Heart left ventricle (tissue), 7 donors: ENCODE data around the genes TRMT11, CENPW and L3MBTL3.

DNA sequence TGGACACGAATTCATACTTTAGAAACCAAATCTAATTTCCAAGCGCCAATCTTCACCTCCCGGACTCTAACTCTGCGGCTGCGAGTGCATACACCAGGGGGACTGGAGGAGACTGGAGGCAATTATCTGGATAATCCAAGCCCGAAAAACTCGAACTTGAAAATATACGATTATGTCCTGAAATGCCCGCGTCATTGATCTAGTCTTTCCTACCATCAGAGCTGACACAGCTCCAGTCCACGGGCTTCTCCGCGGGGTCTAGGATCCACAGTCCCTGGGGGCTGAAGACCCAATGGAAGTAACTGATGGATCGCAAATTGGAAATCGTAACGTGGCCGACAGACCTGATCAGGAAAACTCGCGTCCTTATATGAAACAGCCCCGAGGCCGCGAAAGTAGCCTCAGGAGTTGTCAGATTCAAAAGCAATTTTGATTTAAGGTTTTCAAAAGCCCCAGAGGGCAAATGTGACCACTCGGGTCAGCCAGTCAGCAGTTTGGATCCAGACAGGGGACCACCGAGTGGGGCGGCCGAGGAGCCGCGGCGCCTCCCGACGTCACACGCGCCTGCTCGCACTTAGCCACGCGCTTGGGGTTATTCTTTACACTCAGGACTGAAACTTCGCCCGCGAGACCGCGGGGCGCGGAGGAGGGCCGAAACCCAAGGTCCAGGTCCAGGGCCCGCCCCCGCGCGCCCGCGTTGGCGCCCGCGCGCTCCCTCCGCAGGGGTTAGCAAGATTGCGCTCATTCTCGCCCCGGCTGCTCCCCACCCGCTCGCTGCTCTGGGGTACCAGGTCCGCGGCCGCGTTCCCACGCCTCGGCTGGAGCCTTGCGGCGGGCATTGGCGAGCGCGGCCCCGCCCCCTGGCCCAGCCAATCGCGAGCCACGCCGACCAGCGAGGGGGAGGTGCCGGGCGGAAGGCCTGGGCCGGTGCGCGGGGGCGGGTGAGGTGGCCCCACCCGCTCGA is 535 bp upstream of the HEY2 start:
- PRO-cap, 6 experiments = peak in 6 of 6 experiments; most common plus-strand start position 602 of the sequence (in 3); most common minus-strand start position 781 of the sequence (in 6)
- RAMPAGE, long total RNA, 2 experiments = start-site peak on the minus strand in 1 of 2 experiments, centred at positions 407 to 576 of the sequence, 24 to 30 reads per replicate
- RRBS = 2% methylated on average over 6 of the region's 85 CpGs

- PRO-cap, 6 experiments = peak in 2 of 6 experiments; most common minus-strand start chr6:125752805 (in 2)
- RAMPAGE, long total RNA, 2 experiments = no peak in any of the 2 experiments
- RRBS = no CpG with 5 or more reads among the region's 2 CpGs
Measured at GRCh38 chr6:125752713-125753098, 3.3 kb downstream of the HEY2 start.

DNA sequence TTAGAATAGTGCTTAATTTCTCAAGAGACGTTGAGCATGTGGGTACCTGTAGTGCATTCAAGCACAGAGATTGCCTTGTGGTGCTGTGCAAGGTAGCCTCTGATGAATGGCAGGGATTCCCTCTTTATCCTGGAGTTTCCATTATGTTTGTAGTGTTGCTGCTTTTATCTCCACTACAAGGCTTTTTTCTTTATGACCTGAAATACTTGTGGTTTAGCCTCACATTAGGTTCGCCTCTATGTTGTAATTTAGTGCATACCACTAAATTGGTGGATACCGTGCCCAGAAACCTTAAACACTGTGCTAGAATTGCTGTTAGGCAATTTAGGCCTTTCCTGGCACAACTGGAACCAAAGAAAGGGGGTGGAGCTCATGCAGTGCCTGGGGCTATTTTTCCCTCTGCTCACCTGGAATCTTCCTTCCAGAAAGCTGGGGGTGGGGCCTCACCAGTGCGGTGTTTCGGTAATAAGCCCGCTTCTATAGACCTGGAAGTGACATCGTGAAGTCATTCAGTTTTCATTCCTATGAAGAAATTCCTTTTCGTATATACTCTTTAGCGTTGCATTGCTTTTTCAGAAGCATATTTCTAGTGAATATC is 76.8 kb downstream of the NCOA7 start:
- PRO-cap, 6 experiments = no peak in any of the 6 experiments
- RAMPAGE, long total RNA, 2 experiments = no peak in any of the 2 experiments
- RRBS = no CpG with 5 or more reads among the region's 9 CpGs

GRCh38 chr6:125986044-125987021 is at the start of gene TRMT11:
Gene TRMT11 (plus strand): TSS chr6:125986540.
- PRO-cap, 6 experiments = peak in 6 of 6 experiments; most common plus-strand start chr6:125986453 (in 3); most common minus-strand start chr6:125986477 (in 4)
- RAMPAGE, long total RNA, 2 experiments = start-site peak on the plus strand in 2 of 2 experiments, at chr6:125986453-125986541 at its widest, 193 to 197 reads per replicate
- RRBS = under 1% methylated on average over 11 of the region's 55 CpGs

GRCh38 chr6:126047410-126047821 is 61.1 kb downstream of the TRMT11 start:
- PRO-cap, 6 experiments = no peak in any of the 6 experiments
- RAMPAGE, long total RNA, 2 experiments = no peak in any of the 2 experiments
- RRBS = no CpG with 5 or more reads among the region's 10 CpGs

GRCh38 chr6:126076907-126077771 is 90.8 kb downstream of the TRMT11 start:
- PRO-cap, 6 experiments = no peak in any of the 6 experiments
- RAMPAGE, long total RNA, 2 experiments = no peak in any of the 2 experiments
- RRBS = no CpG with 5 or more reads among the region's 4 CpGs

GRCh38 chr6:126337223-126337812 is 2.6 kb upstream of the CENPW start:
- PRO-cap, 6 experiments = no peak in any of the 6 experiments
- RAMPAGE, long total RNA, 2 experiments = no peak in any of the 2 experiments
- RRBS = no CpG with 5 or more reads among the region's 4 CpGs

DNA sequence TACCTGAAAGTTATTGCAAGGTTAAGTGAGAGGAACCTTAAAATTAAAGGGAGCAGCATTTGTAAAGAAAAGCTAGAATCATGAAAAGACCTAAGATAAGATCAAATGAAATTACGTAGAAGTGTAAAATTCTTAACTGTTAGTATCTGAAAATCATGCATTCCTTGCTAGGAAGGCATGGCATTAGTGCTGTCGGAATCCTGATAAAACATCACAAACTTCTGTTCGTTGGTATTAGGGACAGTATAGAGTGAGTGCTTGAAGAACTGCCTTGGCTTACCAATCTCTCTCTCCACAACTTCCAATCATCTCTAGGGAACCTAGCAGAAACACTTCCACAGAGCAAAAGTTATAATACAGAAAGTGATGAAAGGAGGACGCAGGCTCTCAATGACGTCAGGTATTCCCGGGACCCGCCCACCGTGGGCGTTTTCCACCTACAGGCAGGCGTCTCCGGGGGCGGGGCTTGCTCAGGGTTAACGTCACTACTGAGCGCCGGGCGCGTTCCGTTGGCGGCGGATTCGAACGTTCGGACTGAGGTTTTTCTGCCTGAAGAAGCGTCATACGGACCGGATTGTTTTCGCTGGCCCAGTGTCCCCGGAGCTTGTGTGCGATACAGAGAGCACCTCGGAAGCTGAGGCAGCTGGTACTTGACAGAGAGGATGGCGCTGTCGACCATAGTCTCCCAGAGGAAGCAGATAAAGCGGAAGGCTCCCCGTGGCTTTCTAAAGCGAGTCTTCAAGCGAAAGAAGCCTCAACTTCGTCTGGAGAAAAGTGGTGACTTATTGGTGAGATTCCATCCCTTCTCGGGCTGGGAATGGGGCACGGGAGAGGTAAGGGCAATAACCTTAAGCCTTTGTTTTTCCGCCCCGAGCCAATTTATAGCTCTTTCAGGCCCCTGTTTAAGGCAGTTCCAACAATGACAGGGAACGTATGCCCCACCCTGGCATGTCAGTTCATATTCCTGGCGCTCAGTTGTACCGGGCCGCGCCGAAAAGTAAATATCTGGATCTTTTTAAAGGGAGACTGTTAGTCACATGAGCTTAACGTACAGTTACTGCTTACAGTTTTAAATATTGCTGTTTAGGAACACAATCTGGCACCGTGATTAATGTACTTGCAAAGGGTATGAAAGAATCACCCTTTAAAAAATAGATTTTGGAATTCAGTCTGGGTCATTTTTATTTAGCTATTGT is at the start of gene CENPW:
Gene CENPW, plus strand, starts transcription at position 504 of the 1,196 bp plus-strand sequence.
- PRO-cap, 6 experiments = peak in 3 of 6 experiments; most common plus-strand start position 485 of the sequence (in 3)
- RAMPAGE, long total RNA, 2 experiments = no peak in any of the 2 experiments
- RRBS = 2% methylated on average over 20 of the region's 49 CpGs

DNA sequence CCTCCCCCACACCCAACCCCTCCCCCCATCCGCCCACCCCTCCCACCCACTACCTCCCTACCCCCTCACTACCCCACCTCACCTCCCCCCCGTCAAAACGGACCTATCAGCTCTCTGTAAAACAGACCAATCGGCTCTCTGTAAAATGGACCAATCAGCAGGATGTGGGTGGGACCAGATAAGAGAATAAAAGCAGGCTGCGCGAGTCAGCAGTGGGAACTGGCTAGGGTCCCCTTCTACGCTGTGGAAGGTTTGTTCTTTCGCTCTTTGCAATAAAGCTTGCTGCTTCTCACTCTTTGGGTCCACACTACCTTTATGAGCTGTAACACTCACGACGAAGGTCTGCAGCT is 37.0 kb upstream of the ECHDC1 start:
- PRO-cap, 6 experiments = no peak in any of the 6 experiments
- RAMPAGE, long total RNA, 2 experiments = no peak in any of the 2 experiments
- RRBS = no CpG with 5 or more reads among the region's 10 CpGs

GRCh38 chr6:127516323-127516815 is 57.2 kb upstream of the KIAA0408 start:
- PRO-cap, 6 experiments = no peak in any of the 6 experiments
- RAMPAGE, long total RNA, 2 experiments = no peak in any of the 2 experiments
- RRBS = 2% methylated on average over 15 of the region's 26 CpGs

GRCh38 chr6:128222360-128222946 is 297.9 kb downstream of the PTPRK start:
- PRO-cap, 6 experiments = no peak in any of the 6 experiments
- RAMPAGE, long total RNA, 2 experiments = no peak in any of the 2 experiments
- RRBS = no CpG with 5 or more reads among the region's 5 CpGs

GRCh38 chr6:128505459-128505678 is 15.0 kb downstream of the PTPRK start:
- PRO-cap, 6 experiments = no peak in any of the 6 experiments
- RAMPAGE, long total RNA, 2 experiments = no peak in any of the 2 experiments
- RRBS = no CpG with 5 or more reads among the region's 2 CpGs

- PRO-cap, 6 experiments = no peak in any of the 6 experiments
- RAMPAGE, long total RNA, 2 experiments = no peak in any of the 2 experiments
- RRBS = 96% methylated on average over 4 of the region's 7 CpGs
Measured at GRCh38 chr6:128508953-128509337, 11.5 kb downstream of the PTPRK start.

DNA sequence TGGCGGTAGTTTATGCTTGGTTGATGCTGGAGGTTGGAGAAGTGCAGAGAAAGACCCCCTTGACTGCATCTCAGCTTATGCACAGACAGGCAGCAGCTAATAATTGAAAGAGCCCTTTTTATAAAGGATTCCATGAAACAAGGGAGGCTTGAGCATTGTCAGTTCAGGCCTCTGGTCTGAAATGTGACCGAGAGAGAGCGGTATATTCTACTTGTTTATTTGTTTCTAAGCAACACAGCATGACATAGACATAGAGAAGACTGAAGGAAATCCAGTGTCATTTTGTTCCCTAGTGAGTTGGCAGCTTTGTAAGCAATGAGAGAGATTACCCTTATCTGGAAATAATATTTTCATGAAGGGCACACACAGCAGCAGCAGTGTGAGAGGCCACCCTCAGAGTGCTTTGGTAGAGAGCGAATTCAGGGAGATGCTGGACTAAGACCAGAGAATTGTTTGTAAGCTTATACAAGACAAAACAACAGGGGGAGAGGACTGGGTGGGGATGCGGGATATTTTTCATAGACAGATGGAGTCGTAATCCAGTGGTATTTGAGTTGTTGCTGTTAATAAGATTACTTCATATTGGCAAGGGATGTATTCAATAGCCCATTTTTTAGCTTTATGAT is 34.6 kb upstream of the LAMA2 start:
- PRO-cap, 6 experiments = peak in 3 of 6 experiments; most common plus-strand start position 396 of the sequence (in 2); most common minus-strand start position 178 of the sequence (in 2)
- RAMPAGE, long total RNA, 2 experiments = no peak in any of the 2 experiments
- RRBS = no CpG with 5 or more reads among the region's 6 CpGs

GRCh38 chr6:128997607-128998260 is 114.8 kb downstream of the LAMA2 start:
- PRO-cap, 6 experiments = no peak in any of the 6 experiments
- RAMPAGE, long total RNA, 2 experiments = no peak in any of the 2 experiments
- RRBS = no CpG with 5 or more reads among the region's 7 CpGs

- PRO-cap, 6 experiments = peak in 1 of 6 experiments; most common plus-strand start chr6:129103008 (in 1); most common minus-strand start chr6:129102788 (in 1)
- RAMPAGE, long total RNA, 2 experiments = no peak in any of the 2 experiments
- RRBS = no CpG with 5 or more reads among the region's 4 CpGs
Measured at GRCh38 chr6:129102561-129103187, 219.7 kb downstream of the LAMA2 start.

DNA sequence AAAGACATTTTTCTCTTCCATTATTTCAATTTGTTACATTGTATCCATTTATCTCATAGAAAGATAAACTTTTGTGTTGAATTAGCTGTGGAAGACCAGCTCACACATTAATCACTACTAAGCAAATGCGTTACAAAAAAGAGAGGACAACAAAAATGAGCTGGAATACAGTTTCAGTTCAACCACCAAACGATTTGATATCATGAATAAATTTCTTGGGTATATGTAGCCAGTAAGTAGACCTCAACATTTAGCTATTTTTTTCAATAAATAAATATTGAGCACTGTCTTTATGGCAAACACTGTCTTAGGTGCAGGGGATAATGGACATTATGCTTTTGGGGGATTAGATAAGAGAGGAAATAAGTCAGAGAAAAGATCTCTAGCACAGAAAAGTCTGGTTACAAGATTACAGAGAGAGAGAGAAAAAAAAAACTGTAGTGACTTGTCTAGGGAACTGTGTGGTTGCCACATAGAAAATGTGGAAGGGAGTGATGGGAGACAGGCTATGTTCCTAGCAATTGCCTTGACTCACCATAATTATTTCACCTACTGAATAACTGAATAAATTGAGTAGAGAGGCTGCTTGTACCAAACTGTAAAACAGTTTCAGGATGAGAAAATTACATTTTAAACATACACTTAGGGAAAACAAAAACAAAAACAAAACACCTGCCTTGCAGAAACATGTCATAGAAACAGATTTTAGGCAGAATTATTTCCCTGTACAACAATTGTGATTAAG is 229.5 kb downstream of the LAMA2 start:
- PRO-cap, 6 experiments = no peak in any of the 6 experiments
- RAMPAGE, long total RNA, 2 experiments = no peak in any of the 2 experiments
- RRBS = no CpG with 5 or more reads among the region's 2 CpGs

DNA sequence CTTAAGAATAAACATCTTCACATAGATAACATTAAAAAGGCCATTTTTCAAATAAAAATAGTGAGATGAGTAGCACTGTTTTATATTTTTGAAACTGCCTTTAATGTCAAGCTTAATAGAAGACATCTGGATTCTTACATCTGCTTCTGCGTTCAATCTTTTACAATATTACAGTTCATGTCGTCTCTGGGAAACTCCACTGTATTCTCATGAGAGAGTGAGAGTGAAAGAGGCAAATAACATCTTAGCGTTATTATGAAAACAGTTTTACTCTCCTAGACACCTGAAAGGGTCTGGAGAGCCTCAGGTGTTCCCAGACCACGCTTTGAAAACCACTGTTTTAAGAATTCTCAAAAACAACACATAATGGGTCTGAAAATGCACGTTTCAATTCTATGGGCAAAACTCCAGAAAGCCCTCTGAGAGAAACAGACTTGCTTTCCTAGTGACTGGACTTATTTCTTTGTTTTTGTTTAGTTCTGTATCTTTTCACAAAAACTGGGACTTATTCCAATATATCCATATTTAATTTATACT is 63.3 kb downstream of the ARHGAP18 start:
- PRO-cap, 6 experiments = peak in 1 of 6 experiments; most common plus-strand start position 173 of the sequence (in 1)
- RAMPAGE, long total RNA, 2 experiments = no peak in any of the 2 experiments
- RRBS = no CpG with 5 or more reads among the region's 5 CpGs

GRCh38 chr6:130018330-130018743 is at the start of gene L3MBTL3:
Gene L3MBTL3 (plus strand): TSS chr6:130018581.
- PRO-cap, 6 experiments = peak in 2 of 6 experiments; most common plus-strand start chr6:130018583 (in 1); most common minus-strand start chr6:130018564 (in 1)
- RAMPAGE, long total RNA, 2 experiments = start-site peak on the plus strand in 2 of 2 experiments, at chr6:130018578-130018591 at its widest, 12 to 108 reads per replicate
- RRBS = 3% methylated on average over 8 of the region's 27 CpGs

DNA sequence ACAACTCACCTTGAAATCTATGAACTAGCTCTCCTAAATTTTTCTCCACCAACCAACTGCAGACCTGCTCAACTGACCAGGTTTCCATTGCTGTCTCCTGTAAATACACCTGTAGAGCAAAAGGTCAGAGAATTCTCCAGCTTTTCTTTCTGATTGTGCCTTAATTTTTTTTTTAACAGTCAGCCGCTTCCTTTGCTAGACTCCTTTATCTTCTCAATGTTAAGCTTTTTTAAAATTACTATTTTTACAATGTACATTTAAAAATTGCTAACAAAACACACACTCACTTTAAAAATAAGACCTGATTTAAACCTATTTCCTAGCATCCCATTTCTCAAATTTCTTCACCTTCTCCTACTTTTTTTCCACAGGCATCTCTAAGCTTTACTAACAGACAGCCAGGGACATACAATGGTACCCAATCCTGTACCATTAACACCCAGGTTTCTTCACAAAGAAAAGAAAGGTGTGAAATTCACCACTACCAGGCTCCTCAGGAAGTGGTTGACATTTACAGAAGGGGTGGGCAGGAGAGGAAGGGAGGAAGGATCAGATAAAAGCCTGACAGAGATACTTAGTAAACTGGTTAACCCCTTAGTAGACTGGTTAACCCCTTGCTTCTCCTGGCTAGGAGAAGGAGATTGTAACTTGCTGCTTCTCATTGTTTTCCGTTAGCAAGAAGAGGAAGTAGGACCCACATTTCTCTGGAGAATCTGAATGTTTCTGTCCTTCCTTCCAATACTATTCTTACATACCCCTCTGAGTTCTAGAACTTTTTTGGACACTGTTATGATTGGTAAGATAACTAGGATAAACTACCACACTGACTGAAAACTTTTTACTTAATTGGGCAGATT is 7.3 kb downstream of the SAMD3 start:
- PRO-cap, 6 experiments = no peak in any of the 6 experiments
- RAMPAGE, long total RNA, 2 experiments = no peak in any of the 2 experiments
- RRBS = no CpG with 5 or more reads among the region's 2 CpGs